Mucosa of descending colon (tissue), 1 donor: Measurements from ENCODE around the gene SOCS6.

DNA sequence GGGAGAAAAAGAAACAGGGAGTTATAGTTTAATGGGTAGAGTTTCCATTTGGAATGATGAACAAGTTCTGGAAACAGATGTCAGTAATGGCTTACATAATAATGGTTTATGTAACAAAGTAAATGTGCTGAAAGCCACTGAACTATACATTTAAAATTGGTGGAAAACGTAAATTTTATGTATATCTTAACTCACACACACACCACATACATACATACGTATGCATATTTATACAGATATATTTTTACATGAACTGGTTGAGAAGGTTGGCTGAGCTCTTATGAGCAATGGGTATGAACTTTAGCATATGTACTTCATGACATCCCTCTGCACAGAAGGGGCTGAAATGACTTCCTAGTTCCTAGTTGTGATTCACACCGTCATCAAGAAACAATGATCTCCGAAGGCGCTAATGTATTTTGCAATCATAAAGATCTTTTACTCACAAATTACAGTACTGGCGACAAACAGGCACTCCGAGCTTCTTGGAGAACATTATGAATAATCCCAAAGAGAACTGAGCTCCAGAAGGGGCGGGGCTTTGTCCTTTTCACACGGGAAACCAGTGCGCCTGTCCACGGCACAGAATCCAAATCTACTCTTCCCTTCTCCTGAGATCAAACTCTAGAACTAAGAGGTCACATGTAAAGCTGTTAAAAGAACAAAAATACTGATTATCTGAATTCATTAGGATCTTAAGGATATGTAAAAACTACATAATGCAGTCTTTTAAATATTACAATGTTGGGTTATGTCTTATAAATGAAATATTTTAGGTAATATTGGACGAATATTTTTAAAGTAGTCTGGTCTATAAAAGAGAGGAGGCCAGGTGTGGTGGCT, 18.1 kb downstream of the BCL2 start:
- PRO-cap: no peak

- PRO-cap: unidirectional peak, minus-strand start at chr18:63321062
Measured at GRCh38 chr18:63320568-63321280, 1.2 kb upstream of the BCL2 start.

GRCh38 chr18:63402983-63403182, 19.4 kb downstream of the VPS4B start:
- PRO-cap: unidirectional peak, plus-strand start at chr18:63403038

- PRO-cap: no peak
Measured at GRCh38 chr18:63702240-63702809, 435 bp upstream of the SERPINB11 start.

DNA sequence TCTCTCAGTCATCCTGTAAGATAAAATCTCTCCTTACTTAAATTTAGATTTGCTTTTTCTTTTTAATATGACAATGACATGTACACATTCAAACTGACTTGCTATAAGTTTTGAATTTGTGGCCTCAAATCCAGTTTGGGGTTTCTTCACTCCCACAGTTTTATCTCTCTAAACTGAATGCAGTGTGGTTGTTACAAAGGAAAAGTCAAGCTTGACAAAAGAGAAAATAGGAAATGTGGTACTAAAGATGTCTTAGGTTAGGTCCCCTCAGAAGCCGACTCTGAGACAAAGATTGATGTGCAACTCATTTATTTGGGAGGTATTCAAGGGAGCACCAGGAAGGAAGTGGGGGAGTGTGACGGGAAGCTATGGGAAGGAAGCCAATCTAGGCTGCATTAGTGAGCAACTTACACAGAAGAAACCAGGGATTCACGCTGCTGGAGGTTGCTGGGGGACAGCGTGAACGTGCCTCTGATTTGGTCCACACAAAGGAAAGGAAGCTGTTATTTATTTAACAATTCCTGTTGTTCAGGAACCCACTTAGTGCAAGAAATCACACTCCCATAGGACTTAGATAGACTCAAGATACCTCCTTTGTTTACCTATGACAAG, 306.8 kb downstream of the SERPINB8 start:
- PRO-cap: no peak

DNA sequence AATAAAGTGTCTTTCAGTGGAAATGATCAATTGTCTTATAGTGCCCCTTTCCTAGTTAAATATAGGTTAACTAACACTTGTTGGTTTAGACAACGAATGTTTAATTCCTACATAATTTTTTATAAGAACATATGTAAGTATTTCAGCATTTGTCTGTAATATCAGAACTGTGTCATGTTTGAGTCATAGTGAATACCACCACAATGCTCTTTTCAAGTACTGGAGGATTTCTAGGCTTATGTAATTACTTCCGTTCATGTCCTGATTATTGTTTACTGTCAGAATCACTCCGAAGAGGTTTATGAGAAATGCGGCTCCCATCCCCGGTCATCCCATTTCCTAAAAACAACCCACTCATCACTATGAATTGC, 45.2 kb downstream of the CDH19 start:
- PRO-cap: no peak

- PRO-cap: no peak
Measured at GRCh38 chr18:67515608-67516459, 686 bp downstream of the DSEL start.

DNA sequence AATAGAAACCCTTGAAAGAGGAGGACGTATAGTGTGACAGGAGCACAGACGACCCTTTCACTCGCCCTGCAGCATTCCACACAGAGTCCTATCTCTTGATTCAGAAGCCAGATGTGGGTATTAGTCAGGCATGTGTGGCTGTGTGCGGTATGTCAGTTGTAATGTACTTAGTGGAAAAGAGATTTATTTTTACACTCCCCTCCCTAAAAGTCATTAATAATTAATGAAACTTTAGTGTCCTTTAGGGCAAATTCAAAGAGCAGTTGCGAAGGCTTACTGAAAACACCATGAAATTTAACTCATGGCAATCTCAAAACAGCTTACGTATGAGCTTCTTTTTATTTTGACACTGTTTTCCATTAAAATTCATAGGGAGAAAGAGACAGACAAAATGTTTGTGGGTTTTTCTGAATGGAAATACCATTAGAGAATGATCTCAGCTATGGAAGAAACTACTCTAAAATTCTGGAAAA, 83.8 kb upstream of the DSEL start:
- PRO-cap: no peak

DNA sequence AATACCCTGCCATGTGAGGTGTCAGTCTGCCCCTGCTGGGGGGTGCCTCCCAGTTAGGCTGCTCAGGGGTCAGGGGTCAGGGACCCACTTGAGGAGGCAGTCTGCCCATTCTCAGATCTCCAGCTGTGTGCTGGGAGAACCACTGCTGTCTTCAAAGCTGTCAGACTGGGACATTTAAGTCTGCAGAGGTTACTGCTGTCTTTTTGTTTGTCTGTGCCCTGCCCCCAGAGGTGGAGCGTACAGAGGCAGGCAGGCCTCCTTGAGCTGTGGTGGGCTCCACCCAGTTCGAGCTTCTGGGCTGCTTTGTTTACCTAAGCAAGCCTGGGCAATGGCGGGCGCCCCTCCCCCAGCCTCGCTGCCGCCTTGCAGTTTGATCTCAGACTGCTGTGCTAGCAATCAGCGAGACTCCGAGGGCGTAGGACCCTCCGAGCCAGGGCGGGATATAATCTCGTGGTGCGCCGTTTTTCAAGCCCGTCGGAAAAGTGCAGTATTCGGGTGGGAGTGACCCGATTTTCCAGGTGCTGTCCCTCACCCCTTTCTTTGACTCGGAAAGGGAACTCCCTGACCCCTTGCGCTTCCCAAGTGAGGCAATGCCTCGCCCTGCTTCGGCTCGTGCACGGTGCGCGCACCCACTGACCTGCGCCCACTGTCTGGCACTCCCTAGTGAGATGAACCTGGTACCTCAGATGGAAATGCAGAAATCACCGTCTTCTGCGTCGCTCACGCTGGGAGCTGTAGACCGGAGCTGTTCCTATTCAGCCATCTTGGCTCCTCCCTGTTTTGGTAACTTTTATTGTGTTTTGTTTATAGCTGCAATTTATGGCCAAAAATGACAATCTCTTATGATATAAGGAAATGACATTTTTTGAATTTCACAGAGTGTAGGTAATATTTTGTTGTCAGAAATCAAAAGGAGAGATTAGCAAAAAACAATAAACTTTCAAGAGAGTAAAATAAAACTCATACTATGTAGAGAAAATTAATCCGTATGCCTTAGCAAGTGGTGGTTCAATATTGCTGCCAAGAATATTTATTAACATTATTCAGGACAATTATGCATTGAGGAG, 7.5 kb upstream of the CCDC102B start:
- PRO-cap: no peak

GRCh38 chr18:69956479-69957350, 9.0 kb upstream of the CD226 start:
- PRO-cap: bidirectional peak, plus-strand start at chr18:69956990, minus-strand start at chr18:69956790; unidirectional peak, minus-strand start at chr18:69957185

DNA sequence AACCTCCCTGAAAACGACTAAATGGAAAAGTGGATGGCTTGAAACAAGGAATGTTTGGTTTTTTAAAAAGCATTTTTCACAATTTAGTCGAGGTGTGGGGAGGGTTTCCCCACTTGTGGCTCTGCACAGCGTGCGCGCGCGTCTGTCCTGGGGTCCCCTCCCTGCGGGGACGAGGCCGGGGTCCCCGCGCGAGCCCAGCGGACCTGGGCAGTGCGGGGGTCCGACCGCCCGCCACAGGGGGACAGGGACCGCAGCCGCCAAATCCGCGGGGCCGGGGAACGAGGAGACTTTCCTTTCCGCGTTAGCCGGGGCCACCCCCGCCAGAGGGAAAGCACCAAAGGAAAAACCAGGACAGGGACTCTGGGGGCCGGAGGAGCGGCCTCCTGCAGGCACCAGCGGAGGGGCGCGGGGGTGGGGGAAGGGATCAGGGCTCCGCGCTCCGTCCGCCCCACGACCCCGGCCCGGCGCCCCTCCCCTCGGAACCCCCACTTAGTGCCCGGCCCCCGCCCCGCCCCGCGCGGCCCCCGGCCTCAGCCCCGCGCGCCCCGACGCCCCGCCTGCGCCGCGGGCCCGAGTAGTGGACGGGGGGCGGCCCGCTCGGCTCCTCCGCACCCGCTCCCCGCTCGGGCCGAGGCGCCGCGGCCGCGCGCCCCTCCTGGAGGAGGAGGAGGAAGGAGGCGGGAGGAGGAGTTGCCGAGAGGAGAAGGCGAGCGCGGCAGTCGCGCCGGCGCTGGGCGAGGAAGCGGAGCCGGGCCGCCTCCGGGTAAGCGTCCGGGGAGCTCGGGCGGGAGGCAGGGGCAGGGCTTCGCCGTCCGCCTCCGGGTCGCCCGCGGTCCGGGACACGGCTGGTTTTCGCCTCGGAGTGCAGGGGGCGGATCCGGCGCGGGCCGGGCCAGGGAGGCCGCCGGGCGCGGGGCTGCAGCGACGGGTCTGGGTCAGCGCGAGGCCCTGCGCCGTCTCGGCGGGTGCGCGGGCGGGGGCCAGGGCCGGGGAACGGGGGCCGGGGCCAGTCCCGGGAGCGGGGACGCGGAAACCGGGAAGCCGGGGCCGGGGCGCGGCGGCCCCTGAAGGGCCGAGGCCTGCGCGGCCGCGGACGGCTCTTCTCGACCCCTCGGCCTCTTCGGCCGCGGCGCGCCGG, at the start of gene SOCS6:
TSS of gene SOCS6 (plus strand) at position 718 of the 1,138 bp plus-strand sequence.
- PRO-cap: unidirectional peak, plus-strand start at position 357 of the sequence; bidirectional peak, plus-strand start at position 718 of the sequence, minus-strand start at position 657 of the sequence; unidirectional peak, minus-strand start at position 932 of the sequence

- PRO-cap: bidirectional peak, plus-strand start at chr18:70289700, minus-strand start at chr18:70289595
Measured at GRCh38 chr18:70289466-70290025, 701 bp downstream of the SOCS6 start.

DNA sequence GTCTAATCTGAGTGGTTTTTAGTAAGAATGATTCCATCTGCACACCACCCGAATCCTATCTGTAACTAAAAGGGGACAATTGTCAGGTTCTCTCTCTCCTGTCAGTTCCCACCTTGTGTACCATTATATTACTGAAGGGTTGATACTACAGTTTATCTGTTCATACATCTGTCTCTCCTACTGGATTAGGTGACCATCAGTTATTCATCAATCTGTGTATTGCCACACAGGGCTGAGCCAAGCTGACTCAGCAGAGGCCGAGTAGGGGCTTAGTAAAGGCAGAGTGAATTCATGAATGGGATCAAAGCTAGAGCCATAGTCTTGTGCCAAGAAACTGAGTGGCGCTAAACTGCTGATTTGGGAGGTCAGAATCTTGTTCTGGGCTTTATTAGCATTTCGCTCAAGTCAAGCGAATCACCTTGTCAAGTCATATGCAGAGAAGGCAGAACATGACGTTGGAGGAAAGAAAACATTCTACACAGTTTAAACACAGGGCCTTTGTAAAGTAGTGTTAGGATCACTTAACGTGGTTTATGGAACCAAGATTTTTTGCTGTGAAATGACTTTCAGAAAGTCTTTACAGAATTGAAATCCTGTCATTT, 34.1 kb downstream of the SOCS6 start:
- PRO-cap: no peak

GRCh38 chr18:70376682-70377813, 88.2 kb downstream of the SOCS6 start:
- PRO-cap: bidirectional peak, plus-strand start at chr18:70377048, minus-strand start at chr18:70376883

GRCh38 chr18:70553589-70553881, 264.7 kb downstream of the SOCS6 start:
- PRO-cap: no peak

GRCh38 chr18:72013308-72013507, 530.9 kb downstream of the CBLN2 start:
- PRO-cap: no peak

GRCh38 chr18:72910018-72910400, 42.2 kb upstream of the NETO1 start:
- PRO-cap: no peak

GRCh38 chr18:74288547-74289116, 3.1 kb downstream of the CYB5A start:
- PRO-cap: no peak

GRCh38 chr18:74456160-74456825, 815 bp downstream of the DIPK1C start:
- PRO-cap: no peak

GRCh38 chr18:74524136-74524639, 10.1 kb upstream of the CNDP1 start:
- PRO-cap: no peak